ENCODE measurements around the gene SLC34A2.

DNA sequence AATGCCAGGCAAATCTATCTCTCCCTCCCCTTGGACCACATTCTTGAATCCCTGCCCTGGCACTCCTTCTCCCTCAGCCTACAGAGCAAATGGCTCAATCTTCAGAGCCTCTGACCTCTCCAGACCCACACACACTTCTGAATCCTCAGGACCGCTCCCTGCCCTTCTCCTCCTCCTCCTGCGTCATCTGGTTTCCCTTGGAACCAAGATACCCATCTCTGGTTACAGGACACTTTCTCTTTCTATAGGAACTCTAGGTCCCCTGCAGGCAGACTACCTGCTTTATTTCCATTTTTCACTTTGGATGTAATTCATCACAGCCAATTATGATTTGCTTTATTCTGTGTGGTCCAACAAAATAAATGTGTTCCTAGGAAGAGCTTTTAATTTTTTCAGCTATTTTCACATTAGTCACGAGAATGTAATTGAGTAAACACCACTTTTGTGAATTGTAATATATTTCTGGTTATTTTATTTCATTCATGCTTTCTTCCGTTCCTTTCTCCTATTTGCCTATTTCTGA lies 323.1 kb downstream of the DHX15 start:
- PRO-cap, 7 experiments = no peak in any of the 7 experiments
- RAMPAGE, long total RNA, 2 experiments = no peak in any of the 2 experiments

GRCh38 chr4:24753309-24753583 lies 42.1 kb upstream of the SOD3 start:
- PRO-cap, 7 experiments = no peak in any of the 7 experiments
- RAMPAGE, long total RNA, 2 experiments = no peak in any of the 2 experiments

- PRO-cap, 7 experiments = peak in 1 of 7 experiments; most common minus-strand start chr4:24974217 (in 1)
- RAMPAGE, long total RNA, 2 experiments = no peak in any of the 2 experiments
These were observed 56.8 kb downstream of the LGI2 start for GRCh38 chr4:24973605-24974719.

DNA sequence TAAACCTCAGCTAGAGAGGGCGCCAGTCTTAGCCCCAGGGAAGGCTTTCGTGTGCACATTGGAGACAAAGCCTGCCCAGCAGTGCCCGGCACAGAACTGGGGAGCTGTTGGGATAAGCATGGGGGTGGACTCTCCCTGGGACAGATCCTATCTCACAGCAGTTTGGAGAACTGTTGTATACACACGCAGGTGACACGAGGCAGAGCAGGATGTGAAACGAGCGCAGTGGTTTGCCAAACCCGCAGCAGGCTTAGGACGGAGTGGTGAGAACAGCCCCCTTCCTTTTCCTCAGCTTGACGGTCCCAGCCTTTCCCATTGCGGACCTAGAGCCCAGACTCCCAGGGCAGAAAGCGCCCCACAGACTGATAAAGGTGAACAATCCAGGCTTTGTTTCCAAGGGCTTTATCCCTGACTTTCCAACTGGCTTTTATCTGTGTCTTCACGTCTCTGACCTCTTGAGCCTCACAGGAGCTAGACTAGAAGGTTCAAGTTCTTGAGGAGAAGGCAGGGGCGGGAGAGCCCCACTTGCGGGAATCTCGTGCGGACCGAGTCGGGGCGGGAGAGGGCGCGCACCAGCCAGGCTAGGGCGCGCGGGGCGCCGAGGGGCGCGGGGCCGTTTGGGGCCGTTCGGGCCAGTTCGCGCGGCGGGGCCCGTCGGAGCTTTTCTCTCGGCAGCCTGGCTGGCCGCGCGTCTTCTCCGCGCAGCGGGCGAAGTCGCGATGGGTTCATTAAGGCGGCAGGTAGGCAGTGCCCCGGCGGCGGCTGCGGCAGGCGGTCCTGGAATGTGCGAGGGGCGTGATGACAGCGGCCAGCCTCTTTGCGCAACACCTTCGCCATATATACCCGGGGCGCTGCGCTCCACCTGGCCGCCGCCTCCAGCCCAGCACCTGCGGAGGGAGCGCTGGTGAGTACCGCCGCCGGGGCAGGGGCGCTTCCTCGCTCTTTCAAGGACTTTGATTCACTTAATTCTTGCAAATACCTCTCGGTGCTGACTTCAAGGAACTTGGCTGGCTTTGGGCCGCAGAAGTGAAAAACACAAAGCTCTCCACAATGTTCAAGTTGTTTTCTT lies at the start of gene SLC34A2:
SLC34A2 (plus strand) TSS at position 865 of the 1,069 bp plus-strand sequence.
- PRO-cap, 7 experiments = no peak in any of the 7 experiments
- RAMPAGE, long total RNA, 2 experiments = start-site peak on the plus strand in 2 of 2 experiments, centred at positions 866 to 867 of the sequence, 40 to 1,327 reads per replicate

- PRO-cap, 7 experiments = no peak in any of the 7 experiments
- RAMPAGE, long total RNA, 2 experiments = no peak in any of the 2 experiments
These were observed 2.6 kb upstream of the SEL1L3 start for GRCh38 chr4:25865185-25866000.

- PRO-cap, 7 experiments = no peak in any of the 7 experiments
- RAMPAGE, long total RNA, 2 experiments = no peak in any of the 2 experiments
These were observed 70.2 kb downstream of the SMIM20 start for GRCh38 chr4:25984190-25984550.

DNA sequence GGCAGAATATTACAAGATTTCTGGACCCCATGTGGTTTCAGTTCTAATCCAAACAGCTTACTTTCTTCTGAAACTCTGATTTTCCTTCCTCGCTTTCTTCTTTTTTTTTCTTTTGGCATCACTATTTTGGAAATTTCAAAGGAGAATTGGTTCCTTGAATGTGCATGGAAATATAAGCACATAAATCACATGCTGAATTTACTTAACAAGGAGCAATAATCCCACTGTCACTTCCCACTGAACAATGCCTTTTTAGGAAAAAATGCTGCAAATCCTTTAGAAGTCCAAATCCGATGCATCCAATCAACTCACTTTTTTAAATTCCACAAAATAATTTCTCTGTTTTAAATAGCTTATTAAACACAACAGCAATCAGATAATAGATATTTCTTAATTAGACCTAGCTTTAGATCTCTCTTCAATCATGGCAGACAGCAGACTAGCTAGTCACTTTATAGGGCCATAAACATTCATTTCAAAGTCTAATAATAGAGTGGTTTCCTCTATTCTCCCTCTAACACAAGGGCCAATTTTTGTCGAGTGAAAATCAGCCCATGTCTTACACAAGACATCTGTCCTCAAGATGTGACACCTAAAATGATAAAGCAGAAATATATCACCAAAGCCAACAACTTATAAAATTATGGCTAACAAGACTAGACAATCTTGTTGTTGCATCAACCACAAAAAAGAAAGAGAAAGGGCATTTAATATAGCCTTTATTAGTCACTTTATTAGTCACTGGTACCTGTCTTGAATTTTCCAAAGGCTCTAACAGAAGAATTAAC lies 161.3 kb downstream of the SMIM20 start:
- PRO-cap, 7 experiments = no peak in any of the 7 experiments
- RAMPAGE, long total RNA, 2 experiments = no peak in any of the 2 experiments

DNA sequence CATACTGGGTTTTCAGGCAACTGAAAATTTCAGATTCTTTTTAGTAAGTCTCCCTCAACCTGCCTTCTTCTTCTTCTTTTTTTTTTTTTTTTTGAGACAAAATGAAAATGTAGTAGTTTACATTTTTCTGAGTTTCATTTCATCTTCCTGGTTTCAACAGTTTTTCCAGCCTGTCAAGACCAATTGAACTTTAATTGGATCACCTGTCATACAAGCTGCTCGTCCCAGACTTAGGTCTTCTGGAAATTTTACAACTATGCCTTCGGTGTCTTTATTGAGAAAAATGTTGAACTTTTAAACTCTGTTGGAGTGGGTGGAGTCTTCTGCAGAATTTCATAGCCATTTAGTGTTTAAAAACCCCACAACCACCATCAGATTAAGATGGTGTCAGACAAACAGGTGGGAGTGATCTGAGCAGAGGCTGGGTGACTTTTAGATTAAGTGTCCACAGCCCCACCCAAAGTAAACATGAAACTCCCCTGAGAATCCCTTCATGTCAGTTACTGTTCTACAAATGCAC lies 175.8 kb upstream of the RBPJ start:
- PRO-cap, 7 experiments = no peak in any of the 7 experiments
- RAMPAGE, long total RNA, 2 experiments = no peak in any of the 2 experiments

DNA sequence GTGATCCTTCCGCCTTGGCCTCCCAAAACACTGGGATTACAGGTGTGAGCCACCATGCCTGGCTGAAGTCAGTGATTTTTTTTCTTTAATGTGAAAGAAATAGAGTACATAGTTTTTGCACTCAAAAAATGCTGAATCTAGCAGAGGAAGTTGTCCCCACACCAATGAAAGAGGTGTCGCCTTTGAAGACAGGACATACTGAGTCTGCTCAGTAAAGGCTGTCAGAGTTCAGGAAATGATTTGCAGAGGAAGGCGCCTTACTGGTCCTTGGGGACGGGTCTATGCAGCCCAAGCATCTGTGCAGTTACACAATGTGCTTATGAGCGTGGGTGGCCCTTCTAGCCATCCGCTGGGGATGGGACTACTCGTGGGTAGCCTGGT lies 116.6 kb upstream of the RBPJ start:
- PRO-cap, 7 experiments = no peak in any of the 7 experiments
- RAMPAGE, long total RNA, 2 experiments = no peak in any of the 2 experiments

DNA sequence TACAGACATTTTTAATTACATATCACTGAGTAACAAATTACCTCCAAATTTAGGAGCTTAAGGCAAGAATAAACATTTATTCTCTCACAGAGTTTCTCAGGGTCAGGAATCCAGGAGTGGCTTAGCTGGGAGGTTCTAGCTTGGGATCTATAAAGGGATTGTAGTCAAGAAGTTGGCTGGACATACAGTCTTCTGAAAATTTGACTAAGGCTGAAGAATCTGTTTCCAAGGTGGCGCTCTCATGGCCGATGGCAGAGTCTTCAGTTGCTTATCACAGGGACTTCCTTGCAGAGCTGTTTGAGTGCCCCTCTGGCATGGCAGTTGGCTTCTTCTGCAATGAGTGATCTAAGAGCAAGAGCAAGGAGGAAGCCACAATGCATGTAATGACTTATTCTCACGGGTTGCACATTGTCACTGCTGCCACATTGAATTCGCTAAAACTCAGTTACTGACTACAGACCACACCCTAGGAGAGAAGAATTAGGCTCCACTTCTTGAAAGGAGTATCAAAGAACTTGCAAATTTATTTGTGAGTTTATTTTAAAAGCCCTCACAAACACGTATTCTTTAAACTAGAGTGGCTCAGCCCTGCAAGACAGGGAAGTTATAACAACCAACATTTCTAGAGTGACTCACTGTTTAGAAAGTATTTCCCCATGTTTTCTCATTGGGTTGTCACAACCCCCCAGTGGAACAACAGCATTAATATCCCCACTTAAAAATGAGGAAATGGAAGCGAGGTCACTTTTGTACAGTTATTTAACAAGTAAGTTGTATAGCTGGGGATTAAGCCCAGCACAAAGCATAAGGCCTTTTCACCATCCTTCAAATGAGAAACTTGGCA lies 32.5 kb upstream of the RBPJ start:
- PRO-cap, 7 experiments = no peak in any of the 7 experiments
- RAMPAGE, long total RNA, 2 experiments = no peak in any of the 2 experiments

DNA sequence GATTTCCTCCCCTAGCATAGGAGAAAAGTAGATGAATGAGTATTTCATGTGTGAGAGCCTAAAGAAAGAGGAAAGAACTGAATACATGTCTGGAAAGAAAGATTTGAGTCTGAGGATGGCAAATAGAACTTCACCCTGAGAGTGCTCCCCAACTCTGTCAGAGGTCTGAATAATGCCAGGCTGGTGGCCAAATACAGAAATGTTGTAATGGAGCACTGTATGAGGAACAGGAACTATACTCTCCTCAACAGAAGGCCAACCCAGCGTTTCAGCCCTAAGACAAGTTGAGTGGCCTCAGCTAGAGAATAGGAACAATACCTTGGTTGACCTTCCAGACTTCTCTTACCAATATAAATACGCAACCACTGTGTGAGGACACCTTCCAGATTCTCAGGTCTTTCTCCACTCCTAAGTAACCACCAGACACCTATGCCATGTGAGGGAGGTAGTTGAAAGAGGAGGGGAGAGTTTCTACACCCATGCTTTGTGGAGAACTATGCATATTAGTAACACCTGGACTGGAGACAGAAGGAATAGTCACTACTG lies 94.5 kb upstream of the STIM2 start:
- PRO-cap, 7 experiments = no peak in any of the 7 experiments
- RAMPAGE, long total RNA, 2 experiments = no peak in any of the 2 experiments

DNA sequence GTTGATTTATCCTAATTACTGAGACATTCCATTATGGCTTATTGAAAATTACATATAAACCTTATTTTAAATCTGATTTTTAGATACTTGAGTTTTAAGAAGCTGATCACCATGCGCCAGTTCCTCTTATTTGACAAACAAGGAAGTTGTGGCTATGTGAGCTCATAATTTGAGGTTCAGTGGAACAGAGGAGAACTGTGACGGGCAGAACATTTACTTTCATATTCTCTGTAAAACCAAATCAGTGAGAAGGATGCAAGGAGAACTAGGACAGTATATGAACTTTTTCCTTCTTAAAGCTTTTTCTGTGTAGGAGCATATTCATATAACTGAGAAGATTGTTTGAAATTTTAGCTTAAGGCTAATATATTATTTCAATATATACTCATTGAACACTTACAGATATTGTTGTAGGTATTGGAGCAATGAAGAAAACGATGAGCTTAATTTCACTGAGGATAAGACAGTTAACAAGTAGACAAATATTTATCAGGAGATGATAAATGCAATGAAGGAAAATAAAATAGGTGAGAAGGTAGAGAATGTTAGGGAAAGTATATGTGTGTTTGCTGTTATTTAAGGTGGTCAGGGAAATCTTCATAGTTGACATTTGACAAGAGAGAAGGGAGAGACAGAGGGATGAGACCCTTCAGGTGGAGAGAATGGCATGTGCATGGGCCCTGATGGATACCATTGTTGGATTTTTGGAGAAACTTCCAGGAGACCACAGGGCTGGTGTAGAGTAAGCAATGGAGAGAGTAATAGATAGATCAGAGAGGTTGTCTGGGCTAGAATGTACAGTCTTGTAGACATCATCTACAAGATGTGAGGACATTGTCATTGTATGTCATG lies 25.5 kb downstream of the STIM2 start:
- PRO-cap, 7 experiments = peak in 2 of 7 experiments; most common plus-strand start position 244 of the sequence (in 2); most common minus-strand start position 120 of the sequence (in 1)
- RAMPAGE, long total RNA, 2 experiments = no peak in any of the 2 experiments

GRCh38 chr4:28116487-28117021 lies 1255.9 kb downstream of the STIM2 start:
- PRO-cap, 7 experiments = no peak in any of the 7 experiments
- RAMPAGE, long total RNA, 2 experiments = no peak in any of the 2 experiments

DNA sequence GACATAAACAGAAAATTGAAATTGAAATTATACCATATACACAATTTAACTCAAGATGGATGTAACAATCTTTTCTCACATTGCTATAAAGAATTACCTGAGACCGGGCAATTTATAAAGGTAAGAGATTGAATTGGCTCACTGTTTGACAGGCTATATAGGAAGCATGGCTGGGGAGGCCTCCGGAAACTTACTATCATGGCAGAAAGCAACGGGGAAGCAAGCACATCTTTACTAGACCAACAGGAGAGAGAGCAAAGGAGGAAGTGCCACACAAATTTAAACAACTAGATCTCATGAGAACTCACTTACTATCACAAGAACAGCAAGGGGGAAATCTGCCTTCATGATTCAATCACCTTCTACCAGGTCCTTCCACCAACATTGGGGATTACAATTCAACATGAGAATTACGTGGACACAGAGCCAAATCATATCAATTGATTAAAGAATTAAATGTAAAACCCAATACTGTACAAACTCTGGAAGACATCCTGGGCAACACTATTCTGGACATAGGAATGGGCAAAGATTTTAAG lies 497.9 kb downstream of the ARAP2 start:
- PRO-cap, 7 experiments = peak in 5 of 7 experiments; most common minus-strand start position 278 of the sequence (in 5)
- RAMPAGE, long total RNA, 2 experiments = no peak in any of the 2 experiments

DNA sequence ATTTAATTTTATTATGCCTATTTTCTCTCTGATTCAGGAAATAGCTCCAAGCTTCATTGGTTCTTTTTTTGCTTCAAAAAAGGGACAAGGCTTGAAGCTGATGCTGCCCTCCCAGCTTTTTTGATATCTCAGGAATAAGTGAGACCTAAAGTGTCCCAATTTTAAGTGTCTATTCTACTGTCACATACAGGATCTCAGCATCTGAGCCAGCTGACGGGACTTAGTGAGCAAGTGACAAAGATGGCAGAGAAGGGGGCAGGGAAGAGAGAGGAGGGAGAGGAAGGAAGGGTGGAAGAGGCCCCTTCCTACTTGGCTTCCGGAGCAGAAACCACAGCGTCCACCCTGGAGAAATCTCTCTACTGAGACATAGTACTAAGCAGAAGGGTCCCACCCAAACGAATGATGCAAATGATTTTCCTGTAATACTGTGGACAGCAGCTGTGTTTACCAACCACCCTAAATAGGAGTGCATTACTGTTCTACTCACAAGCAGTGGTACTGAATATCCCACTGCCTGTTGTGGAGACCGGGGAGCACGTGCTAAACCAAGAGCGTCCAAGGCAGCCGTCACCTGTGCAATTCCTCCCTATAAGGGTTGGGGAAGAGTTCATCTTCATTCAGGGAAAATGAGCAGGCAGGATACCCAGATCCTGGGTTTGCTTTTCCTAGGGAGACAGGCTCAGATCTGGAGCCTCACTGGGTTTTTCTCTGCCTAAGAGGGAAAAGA lies 29.3 kb downstream of the DTHD1 start:
- PRO-cap, 7 experiments = no peak in any of the 7 experiments
- RAMPAGE, long total RNA, 2 experiments = no peak in any of the 2 experiments

- PRO-cap, 7 experiments = no peak in any of the 7 experiments
- RAMPAGE, long total RNA, 2 experiments = no peak in any of the 2 experiments
These were observed 718 bp upstream of the NWD2 start for GRCh38 chr4:37243745-37244304.

DNA sequence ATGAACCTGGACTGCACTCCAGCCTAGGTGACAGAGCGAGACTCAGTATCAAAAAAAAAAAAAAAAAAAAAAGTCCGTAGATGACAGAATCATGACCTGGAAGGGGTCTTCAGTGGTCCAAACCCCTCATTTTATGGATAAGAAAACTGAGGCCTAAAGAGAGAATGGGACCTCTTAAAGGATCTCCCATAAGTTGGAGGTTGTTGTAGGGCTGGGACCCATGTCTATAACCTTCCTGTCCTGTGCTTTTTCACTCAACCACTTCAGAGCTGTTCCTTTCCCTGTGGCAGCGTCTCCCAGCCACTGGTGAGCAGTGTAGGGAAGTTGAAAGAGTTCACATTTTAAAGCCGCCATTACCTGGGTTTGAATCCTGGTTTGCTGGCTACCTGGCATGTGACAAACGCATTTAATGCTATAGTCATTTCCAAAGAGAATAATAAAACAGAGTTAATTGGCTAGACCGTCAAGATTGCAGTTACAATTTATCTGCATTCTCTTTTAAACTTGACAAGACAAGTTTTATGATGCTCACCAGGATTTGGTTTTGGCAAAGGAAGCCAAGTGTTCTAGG lies 9.3 kb downstream of the C4orf19 start:
- PRO-cap, 7 experiments = no peak in any of the 7 experiments
- RAMPAGE, long total RNA, 2 experiments = no peak in any of the 2 experiments

DNA sequence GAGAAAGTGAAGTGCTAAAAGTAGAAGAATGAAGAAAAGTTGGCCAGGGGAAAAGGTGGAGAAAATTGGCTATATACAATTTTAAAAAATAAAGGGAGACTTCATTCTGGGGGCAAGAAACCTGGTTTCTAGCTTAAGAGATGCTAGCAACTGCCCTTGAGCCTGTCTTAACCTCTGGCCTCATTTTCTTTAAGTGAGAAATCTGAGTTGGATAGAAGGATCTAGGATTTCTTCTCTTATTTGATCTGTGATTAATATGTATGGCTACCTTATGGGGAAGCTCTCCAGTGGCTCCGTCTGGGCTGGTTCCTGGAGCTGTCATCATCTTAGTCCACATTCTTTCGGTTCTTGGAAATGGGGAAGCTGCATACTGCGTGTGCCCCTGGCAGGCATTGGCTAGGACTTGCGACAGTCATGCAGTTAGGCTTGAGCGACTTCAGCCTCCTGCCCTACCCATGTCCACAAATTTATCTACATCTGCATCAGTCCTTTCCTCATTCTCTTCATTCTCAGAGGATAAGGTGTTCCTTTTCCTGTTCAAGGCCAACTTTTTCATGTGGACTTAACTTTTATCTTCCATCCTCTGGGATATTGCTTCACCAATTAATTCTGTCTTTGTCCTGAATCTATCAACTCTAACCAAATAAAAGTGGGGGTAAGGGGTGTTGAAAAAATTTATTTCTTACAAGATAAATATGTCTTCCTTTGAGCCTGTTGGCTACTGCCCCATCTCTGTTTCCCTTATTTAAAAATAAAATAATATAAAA lies 18.2 kb downstream of the C4orf19 start:
- PRO-cap, 7 experiments = no peak in any of the 7 experiments
- RAMPAGE, long total RNA, 2 experiments = no peak in any of the 2 experiments

DNA sequence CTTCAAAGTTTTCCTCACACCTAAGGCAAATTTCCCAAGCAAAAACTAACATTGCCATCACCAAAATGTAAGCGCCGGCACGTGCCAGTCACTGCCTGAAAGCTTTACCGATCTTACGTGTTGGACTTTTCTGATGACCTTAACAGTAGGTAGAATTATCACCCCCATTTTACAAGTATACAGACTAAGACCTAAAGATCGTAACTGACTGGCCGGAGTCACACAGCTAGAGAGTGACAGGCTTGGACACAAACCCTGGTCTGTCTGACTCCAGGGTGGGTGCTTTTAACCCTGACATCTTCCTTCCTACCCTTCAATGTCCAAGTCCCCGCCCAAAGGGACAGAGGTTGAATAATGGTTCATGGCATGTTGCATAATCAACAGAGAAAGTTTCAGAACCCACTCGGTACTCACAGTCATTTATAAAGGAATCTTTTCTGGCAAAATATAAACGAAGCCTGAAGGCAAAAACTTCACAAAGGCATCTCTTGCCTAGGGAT lies 44.4 kb downstream of the RELL1 start:
- PRO-cap, 7 experiments = no peak in any of the 7 experiments
- RAMPAGE, long total RNA, 2 experiments = no peak in any of the 2 experiments

DNA sequence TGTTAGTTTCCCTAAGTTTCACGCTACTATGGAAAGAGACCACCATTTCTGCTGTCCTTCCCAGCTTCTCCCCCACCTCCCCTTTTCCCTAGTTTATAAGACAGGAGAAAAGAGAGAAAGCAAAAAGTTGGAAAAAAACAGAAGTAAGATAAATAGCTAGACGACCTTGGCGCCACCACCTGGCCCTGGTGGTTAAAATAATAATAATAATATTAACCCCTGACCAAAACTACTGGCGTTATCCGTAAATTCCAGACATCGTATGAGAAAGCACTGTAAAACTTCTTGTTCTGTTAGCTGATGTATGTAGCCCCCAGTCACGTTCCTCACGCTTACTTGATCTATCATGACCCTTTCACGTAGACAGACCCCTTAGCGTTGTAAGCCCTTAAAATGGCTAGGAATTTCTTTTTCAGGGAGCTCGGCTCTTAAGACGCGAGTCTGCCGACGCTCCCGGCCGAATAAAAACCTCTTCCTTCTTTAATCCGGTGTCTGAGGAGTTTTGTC lies 887 bp upstream of the PGM2 start:
- PRO-cap, 7 experiments = peak in 2 of 7 experiments; most common plus-strand start position 241 of the sequence (in 2)
- RAMPAGE, long total RNA, 2 experiments = no peak in any of the 2 experiments